ENCODE measurements around the genes ZCCHC14 and SLC7A5.

DNA sequence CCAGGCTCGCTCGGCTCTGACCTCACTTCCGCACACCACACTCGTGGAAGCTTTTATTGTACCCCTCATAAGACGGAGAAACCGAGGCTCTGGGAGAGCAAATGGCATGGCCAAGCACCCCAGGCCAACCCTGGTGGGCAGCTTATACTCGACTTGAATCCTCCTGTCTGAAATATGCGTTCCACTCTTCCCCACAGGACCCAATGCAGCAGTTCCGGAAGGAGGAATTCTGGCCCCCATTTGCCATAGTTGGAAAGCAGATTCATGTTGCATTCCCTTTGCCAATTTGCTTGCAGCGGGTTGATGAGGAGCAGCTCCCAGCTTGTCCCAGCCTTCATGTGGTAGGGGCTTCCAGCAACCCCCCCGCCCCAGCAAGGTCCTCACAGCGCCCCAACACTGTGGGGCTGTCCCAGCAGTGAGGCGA, 356.3 kb downstream of the C16orf95 start:
- PRO-cap, 7 experiments, result peak in 4 of 7 experiments; most common plus-strand start position 300 of the sequence (in 4)
- RAMPAGE, long total RNA, 2 experiments, result no peak in any of the 2 experiments

DNA sequence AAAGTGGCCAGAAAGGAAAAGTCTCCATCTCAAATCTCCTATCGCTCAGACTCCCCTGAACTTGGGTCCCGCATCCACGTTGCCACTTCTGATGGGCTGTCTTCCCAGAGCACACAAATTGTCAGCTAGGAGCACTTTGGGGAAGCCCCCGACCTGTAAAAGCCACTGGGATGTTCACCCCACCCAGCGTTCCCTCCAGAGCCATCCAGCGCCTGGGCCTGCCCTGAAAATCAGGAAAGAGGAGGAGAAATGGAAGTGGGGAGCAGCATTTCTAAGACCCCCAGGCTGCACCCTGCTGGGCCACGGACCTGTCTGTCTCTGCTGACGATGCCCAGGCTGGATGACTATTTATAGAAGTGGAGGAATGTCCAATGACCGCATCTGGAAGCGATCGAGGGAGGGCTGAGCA, 332.4 kb downstream of the C16orf95 start:
- PRO-cap, 7 experiments, result peak in 1 of 7 experiments; most common minus-strand start position 323 of the sequence (in 1)
- RAMPAGE, long total RNA, 2 experiments, result no peak in any of the 2 experiments

- PRO-cap, 7 experiments, result no peak in any of the 7 experiments
- RAMPAGE, long total RNA, 2 experiments, result no peak in any of the 2 experiments
Measured at GRCh38 chr16:87240470-87241499, 76.4 kb downstream of the C16orf95 start.

- PRO-cap, 7 experiments, result no peak in any of the 7 experiments
- RAMPAGE, long total RNA, 2 experiments, result start-site peak on the minus strand in 1 of 2 experiments, at chr16:87342108-87342239 at its widest, 10 reads per replicate
Measured at GRCh38 chr16:87342050-87342573, 24.9 kb upstream of the C16orf95 start.

DNA sequence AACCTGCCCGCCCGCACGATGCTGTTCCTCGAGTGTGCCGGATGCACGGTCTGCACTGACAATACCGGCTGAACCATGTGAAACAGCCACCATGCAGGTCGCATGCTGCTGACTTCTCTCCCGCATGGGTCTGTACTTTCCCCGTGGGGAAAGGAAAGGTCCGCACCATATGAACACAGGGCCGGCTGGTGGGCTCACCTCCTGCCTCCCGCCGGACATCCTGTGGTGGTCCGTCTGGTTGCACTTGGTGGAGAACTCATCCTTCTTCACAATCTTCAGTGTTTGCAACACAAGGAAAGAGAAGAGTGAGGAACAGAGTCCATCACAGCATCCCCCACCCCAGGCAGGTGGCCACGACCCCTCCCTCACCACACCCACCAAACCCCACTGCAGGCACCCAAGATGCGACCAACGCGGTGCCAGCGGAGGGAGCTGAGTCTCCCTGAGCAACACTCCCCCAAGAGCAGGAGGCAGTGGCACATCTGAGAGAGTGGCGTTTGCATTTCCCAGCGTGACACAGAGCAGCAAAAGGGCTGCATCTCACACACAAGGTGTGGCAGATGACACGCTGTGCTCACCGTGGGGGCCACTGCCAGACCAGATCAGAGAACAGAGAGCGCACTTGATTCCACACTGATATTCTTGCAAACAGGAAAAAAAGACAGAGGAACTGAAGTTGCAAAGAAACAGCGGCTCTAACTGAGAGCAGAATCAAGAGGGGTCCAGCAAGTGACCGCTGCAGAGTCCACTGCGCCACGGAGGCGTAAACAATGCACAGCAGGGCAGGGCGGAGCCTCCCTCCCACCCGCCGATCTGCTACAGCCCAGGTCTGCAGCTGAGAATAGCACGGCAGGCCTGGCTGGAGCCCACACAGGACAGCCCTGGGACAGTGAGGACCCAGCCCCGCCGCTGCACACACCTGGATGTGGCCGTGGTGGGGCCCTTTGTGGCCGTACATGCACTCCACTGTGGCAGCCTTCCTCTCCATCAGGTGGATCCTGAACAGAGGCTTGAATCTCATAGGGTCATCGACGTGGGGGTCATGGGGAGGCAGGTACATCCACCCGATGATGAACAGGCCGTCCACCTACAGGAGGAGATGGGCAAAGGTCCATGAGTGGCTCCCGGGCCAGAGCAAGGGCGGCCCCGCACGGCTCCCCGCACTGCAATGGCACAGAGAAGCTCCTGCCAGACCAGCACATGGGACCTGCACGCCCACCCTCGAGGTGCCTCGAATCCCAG, 25.9 kb upstream of the C16orf95 start:
- PRO-cap, 7 experiments, result no peak in any of the 7 experiments
- RAMPAGE, long total RNA, 2 experiments, result no peak in any of the 2 experiments

DNA sequence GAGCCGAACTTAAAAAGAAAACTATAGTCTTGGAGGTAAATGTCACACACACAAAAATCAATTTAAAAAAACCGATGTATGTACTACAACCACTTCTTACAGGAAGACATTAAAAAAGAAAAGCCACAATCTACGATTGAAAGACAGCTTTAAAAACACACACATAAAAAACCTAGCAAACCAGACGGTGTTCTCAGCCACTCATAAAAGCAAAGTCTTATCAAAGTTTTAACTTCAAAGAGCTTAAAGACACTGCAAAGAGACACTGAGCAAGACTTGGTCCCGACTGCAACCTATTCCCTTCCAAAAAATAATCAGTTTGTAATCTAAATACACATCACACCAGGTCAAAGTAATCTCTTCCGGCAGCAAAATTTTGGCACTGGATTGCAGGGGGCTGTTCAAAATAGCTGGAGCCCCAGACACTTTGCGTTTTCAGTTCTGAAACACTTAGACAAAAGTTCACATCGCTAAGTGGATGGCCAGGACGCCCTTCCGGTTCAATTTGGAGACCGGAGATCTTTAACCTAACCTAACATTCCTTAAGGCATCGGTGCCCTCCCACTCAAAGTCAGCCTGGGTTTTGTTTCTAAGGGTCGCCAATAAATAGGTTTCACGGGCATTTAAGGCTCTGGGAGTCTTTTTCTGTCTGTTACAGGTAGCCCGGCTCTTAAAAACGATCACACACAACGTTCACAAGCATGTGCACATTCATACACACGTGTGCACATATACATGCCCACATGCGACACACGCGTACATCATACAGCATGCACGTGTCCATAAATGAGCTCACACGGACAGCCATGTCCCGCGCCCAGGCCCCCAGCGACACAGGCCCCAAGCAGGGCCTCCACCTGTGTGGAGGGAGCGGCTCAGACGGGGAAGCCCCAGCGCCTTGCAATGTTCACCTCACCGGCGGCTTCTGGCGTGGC, 2.5 kb downstream of the ZCCHC14 start:
- PRO-cap, 7 experiments, result no peak in any of the 7 experiments
- RAMPAGE, long total RNA, 2 experiments, result no peak in any of the 2 experiments

GRCh38 chr16:87492518-87493465, at the start of gene ZCCHC14:
Gene ZCCHC14, minus strand, starts transcription at chr16:87493024.
- PRO-cap, 7 experiments, result peak in 7 of 7 experiments; most common plus-strand start chr16:87493219 (in 6); most common minus-strand start chr16:87493024 (in 7)
- RAMPAGE, long total RNA, 2 experiments, result no peak in any of the 2 experiments

- PRO-cap, 7 experiments, result no peak in any of the 7 experiments
- RAMPAGE, long total RNA, 2 experiments, result no peak in any of the 2 experiments
Measured at GRCh38 chr16:87518315-87518968, 25.6 kb upstream of the ZCCHC14 start.

GRCh38 chr16:87576251-87576709, 26.0 kb upstream of the JPH3 start:
- PRO-cap, 7 experiments, result no peak in any of the 7 experiments
- RAMPAGE, long total RNA, 2 experiments, result no peak in any of the 2 experiments

GRCh38 chr16:87635577-87636111, 33.3 kb downstream of the JPH3 start:
- PRO-cap, 7 experiments, result no peak in any of the 7 experiments
- RAMPAGE, long total RNA, 2 experiments, result no peak in any of the 2 experiments

DNA sequence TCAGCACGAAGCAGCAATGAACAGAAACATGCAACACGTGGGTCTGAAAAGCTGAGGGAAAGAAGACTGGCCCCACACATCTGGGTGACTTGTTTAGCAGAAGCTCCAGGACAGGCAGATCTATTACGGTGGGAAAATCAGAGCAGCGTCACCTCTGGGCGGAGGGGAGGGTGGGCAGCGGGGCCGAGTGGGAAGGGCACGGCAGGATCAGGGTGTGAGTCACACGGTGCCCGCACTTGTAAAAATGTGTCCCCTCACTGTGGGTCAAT, 40.8 kb downstream of the KLHDC4 start:
- PRO-cap, 7 experiments, result no peak in any of the 7 experiments
- RAMPAGE, long total RNA, 2 experiments, result no peak in any of the 2 experiments

GRCh38 chr16:87839610-87840045, 29.7 kb downstream of the SLC7A5 start:
- PRO-cap, 7 experiments, result no peak in any of the 7 experiments
- RAMPAGE, long total RNA, 2 experiments, result no peak in any of the 2 experiments

DNA sequence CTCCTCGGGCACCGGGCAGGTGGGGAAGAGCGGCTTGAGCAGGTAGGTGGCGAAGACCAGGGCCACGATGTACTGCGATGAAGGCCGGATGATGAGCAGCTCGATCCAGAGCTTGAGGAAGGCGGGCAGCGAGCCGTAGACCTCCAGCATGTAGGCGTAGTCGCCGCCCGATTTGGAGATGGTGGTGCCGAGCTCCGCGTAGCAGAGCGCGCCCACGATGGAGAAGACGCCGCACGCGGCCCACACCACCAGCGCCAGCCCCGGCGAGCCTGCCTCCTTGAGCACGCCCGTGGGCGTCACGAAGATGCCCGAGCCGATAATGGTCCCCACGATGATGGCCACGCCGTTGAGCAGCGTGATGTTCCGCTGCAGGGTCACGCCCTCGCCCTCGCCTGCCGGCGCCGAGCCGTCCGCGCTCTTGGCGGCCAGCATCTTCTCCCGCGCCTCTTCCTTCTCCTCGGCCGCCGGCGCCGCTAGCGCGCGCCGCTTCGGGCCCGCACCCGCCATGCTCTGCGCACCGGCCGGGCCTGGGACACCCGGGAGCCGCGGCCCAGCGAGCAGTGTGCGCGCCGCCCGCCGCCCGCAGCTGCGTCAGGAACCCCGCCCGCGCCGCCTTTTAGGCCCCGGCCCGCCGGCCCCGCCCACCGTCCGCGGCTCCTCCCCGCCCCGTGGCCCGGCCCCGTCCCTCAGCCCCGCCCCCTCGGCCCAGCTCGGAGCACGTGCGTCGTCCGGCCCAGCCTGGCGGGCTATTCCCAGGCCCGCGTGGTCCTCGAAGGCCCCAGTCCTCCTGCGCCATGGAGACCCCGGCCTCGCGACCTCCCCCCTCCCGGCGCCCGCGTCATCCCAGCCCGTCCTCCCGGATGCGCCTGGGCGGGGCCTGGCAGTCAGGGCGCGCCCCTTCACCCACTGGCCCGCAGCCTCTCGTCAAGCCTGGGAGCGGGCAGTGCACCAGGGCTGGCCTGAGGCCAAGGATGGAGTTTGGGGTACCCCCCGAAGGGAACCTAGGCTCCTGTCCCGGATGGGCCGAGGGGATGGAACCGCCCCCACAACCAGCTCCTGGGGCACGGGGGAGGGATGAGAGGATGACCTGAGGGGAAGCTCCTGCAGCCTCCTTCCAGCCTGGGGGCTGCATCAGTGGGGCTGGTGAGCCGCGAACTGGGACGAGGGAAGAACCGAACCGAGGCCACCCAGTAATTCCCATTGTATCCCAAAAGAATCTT, at the start of gene SLC7A5:
SLC7A5 (minus strand) TSS at position 592 of the 1,220 bp plus-strand sequence.
- PRO-cap, 7 experiments, result peak in 7 of 7 experiments; most common plus-strand start position 714 of the sequence (in 1); most common minus-strand start position 590 of the sequence (in 7)
- RAMPAGE, long total RNA, 2 experiments, result no peak in any of the 2 experiments

DNA sequence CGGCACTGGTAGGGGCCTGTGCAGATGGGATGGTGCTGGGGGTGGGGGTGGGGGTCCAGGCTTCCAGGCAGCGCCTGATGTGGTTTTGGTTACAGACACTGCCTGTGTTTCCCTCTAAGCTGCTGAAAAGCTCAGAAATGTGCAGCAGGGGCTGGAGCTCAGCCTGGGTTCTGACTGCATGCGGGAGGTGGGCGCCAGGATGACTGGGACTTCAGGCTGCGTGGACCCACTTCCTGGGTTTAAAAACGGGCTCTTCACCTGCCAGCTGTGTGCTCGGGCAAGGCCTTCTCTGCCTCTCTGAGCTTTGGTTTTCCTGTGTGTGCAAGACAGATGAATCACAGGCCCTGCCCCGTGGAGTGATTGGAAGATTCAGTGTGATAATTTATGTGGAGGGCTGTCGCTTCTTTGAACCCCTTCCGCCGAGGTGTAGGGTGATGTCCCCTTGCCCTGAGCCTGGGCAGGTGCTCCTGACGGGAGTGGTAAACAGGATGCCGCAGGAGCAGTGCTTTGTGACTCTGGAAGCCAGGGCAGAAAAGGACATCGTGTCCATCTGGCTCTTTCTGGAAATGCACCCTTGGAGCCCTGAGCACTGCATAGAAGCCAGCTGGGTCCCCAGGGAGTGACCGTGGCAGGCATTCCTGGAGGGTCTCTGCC, 28.3 kb upstream of the SLC7A5 start:
- PRO-cap, 7 experiments, result no peak in any of the 7 experiments
- RAMPAGE, long total RNA, 2 experiments, result no peak in any of the 2 experiments

DNA sequence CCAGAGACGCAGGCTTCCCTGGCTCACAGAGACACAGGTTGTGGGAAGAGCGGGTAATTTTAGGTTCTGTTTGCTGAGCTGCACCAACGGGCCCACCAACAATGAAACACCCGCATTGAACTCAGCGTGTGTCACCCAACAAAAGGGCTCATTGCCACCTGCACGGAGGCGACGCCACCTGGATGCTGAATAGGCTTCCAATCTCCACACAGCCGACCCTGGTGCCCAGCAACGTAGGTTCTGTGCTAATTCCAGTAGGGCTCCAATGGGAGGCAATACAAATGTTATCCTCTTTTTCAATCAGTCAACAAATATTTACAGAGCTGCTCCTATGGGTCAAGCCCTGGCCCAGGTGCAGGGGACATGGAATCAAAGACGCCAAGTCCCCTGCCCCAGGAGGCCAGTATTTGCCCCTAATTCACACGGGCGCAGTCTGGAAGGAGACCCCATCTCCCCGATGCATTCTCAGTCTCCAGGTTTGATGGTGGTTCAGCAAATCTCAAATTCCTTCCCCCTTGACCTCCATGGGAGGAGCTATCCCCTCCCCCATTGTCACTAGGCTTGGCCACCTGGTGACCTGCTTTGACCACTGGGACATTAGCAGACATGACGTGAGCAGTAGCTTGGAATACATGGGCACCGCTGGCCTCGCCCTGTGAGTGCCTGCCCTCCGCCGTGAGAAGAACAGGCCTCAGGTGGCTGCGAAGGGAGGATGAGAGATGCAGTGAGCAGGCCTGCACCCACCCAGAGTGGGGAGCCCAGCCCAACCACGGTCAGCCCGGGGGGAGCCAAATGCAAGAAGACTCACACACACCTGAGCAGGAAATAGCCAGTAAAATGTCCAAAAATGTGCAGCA, 3.8 kb downstream of the CA5A start:
- PRO-cap, 7 experiments, result no peak in any of the 7 experiments
- RAMPAGE, long total RNA, 2 experiments, result no peak in any of the 2 experiments

GRCh38 chr16:88012988-88013656, 61.9 kb downstream of the BANP start:
- PRO-cap, 7 experiments, result no peak in any of the 7 experiments
- RAMPAGE, long total RNA, 2 experiments, result no peak in any of the 2 experiments

DNA sequence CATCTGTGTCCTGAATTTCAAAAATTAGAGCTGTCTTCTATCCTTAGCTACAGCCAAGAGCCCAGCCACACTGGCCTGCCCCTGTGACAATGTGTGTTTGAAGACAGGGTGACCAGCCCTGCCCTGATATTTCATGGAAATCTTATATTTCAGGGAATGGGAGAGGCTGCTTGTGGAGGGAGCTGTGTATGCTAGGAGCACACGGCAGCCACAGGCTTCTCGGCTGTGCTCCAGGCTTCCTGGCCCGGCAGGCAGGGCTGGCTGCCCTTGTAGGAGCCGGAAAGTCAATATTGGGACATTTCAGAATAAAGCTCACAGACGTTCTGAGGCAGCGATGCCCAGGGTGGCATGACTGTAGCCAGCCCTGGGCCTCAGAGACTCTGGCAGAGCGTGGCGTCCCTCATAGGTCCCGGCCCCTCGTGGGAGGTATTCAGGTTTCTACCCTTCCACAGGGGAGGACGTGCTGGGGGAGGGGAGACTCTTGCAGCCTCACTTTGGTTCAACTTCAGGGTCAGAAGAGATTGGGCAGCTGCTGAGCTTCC, 65.7 kb downstream of the BANP start:
- PRO-cap, 7 experiments, result no peak in any of the 7 experiments
- RAMPAGE, long total RNA, 2 experiments, result no peak in any of the 2 experiments

DNA sequence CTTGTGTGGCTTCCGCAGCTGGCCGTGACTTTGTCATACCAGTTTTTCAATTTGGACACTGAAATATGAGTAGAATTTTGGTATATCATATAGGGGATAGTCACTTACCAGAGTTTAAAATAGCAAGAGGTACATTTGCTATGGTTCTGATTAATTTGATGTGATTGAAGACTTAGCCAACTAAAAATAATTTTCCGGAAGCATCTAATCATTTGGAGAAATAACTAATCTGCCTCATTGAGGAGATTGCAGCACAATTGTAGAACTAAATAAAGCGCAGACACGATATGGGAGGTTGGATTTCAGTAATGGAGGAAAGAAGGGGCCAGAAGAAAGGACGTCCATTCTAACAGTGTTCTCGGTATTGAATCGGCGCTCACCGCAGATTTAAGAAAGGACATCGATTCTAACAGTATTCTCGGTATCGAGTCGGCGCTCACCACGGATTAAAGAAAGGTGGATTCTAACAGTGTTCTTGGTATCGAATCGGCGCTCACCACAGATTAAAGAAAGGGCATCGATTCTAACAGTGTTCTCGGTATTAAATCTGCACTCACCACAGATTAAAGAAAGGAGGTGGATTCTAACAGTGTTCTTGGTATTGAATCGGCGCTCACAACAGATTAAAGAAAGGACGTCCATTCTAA, 97.0 kb downstream of the BANP start:
- PRO-cap, 7 experiments, result no peak in any of the 7 experiments
- RAMPAGE, long total RNA, 2 experiments, result no peak in any of the 2 experiments

DNA sequence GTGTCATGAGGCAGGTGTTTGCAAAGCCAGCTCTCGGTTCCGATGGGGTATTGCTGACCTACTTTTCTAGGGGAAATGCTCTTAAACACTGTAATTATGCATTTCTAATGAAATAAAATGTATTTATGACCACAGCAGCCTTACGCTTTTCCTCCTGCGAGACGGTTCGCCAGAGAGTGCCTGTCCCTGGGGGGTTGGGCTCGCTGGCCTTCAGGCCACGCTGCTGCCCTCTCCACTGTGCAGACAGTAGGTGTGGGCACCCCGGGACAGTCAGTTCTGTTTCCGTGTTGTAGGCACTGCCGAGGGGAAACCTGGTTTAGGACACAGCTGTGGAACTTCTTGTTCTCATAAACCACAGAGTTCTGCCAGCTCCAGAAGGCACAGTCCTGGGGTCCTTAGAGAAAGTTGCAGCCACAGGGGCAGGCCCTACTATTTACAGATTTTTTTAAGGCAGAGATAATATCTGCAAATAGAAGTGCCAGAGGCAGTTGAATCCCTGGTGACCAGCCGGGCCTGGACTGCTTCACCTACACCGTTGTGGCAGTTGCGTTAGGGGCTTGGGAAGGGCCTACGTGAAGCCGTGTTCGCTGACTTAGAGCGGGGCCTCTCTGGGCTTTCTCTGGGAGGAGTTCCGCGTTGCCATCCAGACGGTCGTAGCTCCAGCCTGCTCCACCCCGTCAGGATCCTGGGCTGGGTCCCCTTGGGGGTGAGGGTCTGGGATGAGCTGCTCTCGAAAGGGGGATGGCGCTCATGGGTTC, 126.1 kb downstream of the BANP start:
- PRO-cap, 7 experiments, result no peak in any of the 7 experiments
- RAMPAGE, long total RNA, 2 experiments, result no peak in any of the 2 experiments

DNA sequence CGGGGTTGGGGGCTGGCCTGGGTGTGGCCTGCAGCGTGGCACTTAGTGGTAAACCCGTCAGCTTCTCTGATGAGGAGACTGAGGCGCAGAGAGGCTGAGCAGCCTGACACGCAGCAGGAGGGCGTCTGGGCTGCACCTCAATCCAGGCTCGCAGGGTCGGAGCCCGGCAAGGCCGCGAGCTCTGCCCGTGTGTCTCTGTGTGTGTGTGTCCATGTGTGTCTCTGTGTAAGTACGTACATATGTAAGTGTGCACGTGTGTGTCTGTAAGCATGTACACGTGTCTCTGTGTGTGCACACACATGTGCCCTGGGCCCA, 158.3 kb upstream of the ZNF469 start:
- PRO-cap, 7 experiments, result peak in 5 of 7 experiments; most common plus-strand start position 69 of the sequence (in 4)
- RAMPAGE, long total RNA, 2 experiments, result no peak in any of the 2 experiments

Data from ovary (tissue), 7 donors.